Measurements from ENCODE around the genes NCCRP1, IFNL1, LRFN1, SAMD4B, PAF1, EID2B and LGALS14.

DNA sequence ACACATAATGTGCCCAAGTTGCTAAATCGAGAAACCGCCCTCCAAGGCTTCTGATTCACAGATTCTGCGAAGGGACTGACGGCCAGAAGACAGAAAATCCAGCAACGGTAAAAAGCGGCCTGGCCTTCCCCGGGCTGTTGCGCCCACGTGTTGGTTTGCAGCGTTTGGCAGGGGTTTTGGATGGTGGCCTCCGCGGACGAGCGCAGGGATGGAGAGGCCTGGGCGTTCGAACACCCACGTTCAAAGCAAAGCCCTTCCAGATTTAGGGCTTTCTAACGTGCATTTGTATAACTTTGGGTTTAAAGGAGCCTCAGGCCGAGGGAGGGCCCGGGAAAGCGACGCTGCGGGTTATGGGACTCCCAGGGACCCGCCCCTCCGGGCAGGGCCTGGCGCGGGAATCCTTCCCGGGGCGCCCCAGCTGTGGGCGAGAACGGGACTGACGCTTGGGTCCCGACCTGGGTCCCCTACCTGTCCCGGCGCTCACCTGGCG is 395 bp downstream of the FBXO17 start:
- PRO-cap = no peak
- RAMPAGE, long total RNA, 4 experiments = no peak in any of the 4 experiments

DNA sequence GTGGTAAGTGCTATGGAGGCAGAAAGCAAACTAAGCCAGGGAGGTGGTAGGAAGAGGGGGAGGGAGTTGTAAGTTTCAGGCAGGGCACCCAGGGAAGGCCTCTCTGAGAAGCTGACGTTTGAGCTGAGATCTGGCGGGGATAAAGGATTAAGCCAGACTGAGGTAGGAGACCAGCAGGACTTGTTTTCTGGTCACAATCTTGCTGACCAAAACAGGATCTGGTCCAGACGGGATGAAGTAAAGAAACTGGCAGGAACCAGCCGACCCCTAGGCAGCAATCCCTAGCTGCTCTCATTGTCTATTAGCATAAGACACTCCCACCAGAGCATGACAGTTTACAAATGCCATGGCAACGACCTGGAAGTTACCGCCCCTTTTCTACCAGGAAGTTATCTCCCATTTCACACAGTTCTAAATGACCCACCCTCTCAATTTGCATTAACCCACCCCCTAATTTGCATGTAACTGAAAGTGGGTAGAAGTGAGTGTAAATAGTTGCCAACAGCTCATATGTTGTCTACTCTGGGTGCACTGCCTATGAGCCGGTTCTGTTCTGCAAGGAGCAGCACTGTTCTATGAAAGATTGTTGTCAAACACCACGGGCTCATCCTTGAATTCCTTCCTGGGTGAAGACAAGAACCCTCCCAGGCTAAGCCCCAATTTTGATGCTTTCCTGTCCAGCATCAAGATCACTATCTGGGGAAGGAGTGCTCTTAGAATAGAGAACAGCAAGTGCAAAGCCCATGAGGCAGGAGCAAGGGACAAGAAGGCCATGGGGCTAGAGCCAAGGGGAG is 13.8 kb upstream of the FBXO27 start:
- PRO-cap = no peak
- RAMPAGE, long total RNA, 4 experiments = no peak in any of the 4 experiments

- PRO-cap = no peak
- RAMPAGE, long total RNA, 4 experiments = no peak in any of the 4 experiments
Measured at GRCh38 chr19:39154185-39155324, 29.0 kb downstream of the PAK4 start.

- PRO-cap = no peak
- RAMPAGE, long total RNA, 4 experiments = no peak in any of the 4 experiments
Measured at GRCh38 chr19:39156268-39157124, 30.9 kb downstream of the PAK4 start.

DNA sequence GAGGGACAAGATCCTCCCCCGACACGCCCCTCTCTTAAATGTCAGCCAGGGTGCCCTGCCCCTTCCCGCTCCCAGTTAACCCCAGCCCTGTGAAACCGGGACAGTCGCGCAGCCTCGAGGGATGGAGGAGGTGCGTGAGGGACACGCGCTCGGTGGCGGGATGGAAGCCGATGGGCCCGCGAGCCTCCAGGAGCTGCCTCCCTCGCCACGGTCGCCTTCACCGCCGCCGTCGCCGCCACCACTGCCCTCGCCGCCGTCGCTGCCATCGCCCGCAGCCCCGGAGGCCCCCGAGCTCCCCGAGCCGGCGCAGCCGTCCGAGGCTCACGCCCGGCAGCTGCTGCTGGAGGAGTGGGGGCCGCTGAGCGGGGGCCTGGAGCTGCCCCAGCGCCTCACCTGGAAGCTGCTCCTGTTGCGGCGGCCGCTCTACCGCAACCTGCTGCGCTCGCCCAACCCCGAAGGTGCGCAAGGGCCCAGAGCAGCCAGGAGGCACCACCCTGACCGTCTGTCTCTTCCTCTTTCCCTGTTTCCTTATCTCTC is at the start of gene NCCRP1:
TSS of gene NCCRP1 (plus strand) at position 103 of the 537 bp plus-strand sequence.
- PRO-cap = no peak
- RAMPAGE, long total RNA, 4 experiments = no peak in any of the 4 experiments

GRCh38 chr19:39296333-39296628 is at the start of gene IFNL1:
IFNL1 (plus strand) TSS chr19:39296407.
- PRO-cap = no peak
- RAMPAGE, long total RNA, 4 experiments = no peak in any of the 4 experiments

DNA sequence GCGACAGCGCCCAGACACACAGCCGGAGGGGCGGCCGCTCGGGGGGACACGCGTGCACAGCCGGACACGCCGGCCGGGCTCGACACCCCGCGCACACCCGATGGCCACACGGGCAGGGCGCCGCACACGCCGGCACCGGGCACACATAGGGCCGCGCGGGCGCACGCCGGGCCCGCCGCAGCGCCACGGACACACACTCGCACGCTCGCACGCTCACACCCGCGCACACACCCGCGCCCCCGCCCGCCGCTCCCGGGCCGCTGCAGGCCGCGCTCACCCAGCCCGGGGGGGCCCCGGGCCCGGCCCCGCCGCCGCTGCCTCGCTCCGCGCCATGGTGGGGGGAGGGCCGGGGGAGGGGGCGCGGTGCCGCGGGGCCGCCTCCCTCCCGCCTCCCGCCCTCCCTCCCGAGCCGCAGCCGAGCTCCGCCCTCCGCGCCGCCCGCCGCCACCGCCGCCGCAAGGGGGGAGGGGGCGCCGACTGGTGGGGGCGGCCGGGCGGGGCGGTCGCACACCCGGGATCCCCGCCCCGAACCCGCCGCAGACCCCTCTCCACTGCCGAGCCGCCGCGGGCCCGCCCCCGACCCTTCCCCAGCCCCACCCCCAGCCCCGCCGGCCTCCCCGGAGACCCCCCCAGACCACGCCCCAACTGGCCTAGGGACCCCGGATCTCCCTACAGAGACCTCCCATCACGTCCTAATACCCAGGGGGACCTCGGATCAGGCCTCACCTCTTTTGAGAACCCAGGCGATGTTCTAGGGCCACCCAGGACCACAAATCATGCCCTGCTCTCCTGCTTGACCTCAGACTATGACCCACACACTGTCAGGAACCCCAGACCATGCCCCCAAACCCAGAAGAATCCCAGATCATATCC is at the start of gene LRFN1:
TSS of gene LRFN1 (minus strand) at position 348 of the 873 bp plus-strand sequence.
- PRO-cap = no peak
- RAMPAGE, long total RNA, 4 experiments = start-site peak on the minus strand in 1 of 4 experiments, centred at position 331 of the sequence, 9 reads per replicate

DNA sequence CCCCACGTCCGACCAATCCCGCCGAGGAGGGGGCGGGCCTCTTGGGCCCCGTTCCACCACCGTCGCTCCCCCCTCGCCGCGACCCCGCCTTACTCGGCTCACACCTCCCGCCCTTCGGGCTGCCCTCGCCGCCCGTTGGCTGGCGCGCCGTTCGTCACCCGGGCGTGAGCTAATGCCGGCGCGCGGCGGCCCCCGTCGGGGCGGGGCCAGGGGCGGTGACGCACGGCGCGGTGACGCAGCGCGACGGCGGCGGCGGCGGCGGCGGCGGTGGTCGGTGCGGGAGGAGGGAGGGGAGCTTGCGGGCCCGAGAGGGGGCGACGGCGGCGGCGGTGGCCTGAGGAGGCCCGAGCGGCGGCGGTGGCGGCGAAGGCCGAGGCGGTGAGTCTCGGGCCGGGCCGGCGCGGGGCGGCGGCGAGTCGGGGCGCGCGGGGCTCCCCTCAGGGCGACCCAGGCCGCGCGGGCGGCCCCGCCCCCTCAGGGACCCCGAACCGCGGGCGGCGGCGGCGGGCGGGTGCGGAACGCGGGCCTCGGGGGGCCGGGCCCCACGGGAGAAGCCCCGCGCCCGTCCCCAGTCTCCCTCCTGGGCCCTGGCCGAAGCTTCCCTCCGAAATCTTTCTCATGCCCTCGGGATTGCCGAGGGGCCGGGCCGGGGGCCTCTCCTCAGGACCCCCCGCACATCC is at the start of gene SAMD4B:
TSS of gene SAMD4B (plus strand) at position 223 of the 680 bp plus-strand sequence.
- PRO-cap = unidirectional peak, plus-strand start at position 223 of the sequence
- RAMPAGE, long total RNA, 4 experiments = start-site peak on the plus strand in 1 of 4 experiments, centred at position 286 of the sequence, 22 reads per replicate

DNA sequence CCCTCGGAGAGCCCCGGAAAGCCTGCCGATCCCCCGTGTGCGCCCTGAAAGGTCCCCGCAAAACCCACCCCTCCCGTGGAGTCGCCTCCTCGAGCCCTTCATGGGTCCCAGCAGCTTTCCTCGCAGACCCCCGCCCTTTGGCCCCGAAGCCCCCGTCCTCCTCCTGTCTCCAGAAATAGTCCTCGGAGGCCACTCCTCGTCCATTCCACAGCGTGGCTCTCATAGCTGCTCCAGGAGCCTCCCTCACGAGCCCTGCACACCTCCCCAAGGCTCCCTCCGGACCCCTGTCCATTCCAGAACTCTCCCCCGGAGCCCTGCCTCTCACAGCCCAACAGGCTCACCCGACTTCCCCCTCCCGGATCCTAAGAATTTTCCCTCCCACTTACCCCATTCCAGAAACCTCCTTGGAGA is 663 bp downstream of the SAMD4B start:
- PRO-cap = no peak
- RAMPAGE, long total RNA, 4 experiments = no peak in any of the 4 experiments

- PRO-cap = bidirectional peak, plus-strand start at chr19:39391378, minus-strand start at chr19:39391106
- RAMPAGE, long total RNA, 4 experiments = start-site peak on the minus strand in 3 of 4 experiments, at chr19:39390870-39391127 at its widest, 34 to 852 reads per replicate
Measured at GRCh38 chr19:39390419-39391279, at the start of gene PAF1. PAF1 (minus strand) TSS chr19:39391106.

GRCh38 chr19:39398221-39399436 is 7.5 kb downstream of the MED29 start:
- PRO-cap = unidirectional peak, plus-strand start at chr19:39398768
- RAMPAGE, long total RNA, 4 experiments = start-site peak on the minus strand in 1 of 4 experiments, at chr19:39398398-39398427 at its widest, 19 reads per replicate

GRCh38 chr19:39402025-39403348 is 4.2 kb upstream of the ZFP36 start:
- PRO-cap = bidirectional peak, plus-strand start at chr19:39403026, minus-strand start at chr19:39402741
- RAMPAGE, long total RNA, 4 experiments = start-site peak on the plus strand in 1 of 4 experiments, at chr19:39402914-39402918 at its widest, 5 reads per replicate

DNA sequence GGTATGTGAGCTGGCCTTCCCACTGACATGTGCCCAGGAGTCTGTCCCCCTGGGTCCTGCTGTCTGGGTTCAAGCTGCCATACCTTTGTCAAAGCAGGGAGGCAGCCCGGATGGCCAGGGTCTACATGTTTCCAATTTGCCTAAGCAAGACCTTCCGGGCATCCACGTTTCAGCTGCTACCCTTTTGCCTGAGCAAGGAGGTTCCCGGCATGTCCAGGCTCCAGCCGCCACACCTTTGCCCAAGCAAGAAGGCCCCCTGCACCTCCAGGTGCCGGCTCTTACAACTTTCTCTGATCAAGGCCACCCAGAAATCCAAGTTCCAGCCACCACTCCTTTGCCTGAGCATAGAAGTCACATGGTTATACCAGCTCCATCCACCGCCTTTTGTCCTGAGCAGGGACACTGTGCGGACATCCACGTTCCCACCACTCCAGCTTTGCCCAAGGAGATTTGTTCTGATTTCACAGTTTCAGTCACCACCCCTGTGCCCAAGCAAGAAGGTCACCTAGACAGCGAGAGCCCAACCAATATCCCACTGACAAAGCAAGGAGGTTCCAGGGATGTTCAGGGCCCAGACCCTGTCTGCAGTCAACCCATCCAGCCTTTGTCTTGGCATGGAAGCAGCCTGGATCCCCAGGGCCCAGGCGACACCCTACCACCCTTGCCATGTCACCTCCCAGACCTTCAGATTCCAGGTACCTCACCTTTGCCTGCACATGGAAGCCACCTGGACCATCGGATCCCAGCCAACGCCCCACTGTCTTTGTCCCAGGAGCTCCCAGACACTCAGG is 11.5 kb downstream of the PLEKHG2 start:
- PRO-cap = no peak
- RAMPAGE, long total RNA, 4 experiments = no peak in any of the 4 experiments

DNA sequence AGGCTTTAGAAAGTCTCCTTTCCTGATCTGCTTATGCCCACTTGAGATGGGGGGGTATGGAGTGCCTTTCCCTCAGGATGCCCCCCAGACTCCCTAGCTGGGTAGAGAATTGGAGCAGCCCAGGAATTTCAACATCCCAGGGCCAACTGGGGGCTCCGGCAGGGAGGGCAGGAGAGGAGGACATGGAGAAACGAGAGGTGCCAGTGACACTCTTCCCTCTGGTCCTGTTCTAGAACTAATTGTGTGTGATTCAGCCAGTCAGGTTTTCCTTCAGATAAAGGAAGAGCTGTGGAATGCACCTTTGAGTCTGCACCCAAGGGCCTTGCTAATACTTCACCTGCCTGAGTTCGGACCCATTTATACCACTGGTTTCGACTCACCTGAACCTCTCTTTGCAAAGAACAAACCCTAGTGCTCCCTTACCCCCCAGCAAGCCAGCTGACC is 13.1 kb upstream of the TIMM50 start:
- PRO-cap = no peak
- RAMPAGE, long total RNA, 4 experiments = no peak in any of the 4 experiments

- PRO-cap = no peak
- RAMPAGE, long total RNA, 4 experiments = no peak in any of the 4 experiments
Measured at GRCh38 chr19:39469005-39469634, 11.5 kb upstream of the TIMM50 start.

DNA sequence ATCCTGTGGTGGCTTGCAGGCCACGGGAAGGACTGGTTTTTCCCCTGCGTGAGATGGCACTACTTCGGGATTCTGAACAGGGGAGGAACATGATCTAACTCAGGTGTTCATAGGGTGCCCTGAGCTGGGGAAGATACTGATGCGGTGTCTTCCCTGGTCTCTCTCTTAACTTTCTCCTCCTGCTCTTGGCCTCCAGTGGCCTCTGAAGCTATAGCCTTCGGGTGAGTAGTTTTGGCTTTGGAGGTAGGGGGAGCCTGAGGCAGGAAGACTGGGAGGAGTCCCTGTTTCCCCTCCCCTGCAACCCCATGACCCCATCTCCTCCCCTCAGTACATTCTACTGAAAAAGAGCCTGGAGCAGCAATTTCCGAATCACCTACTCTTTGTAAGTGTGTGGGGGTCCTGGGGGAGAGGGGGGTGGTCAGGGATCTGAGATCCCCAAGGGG is 3.5 kb downstream of the SELENOV start:
- PRO-cap = no peak
- RAMPAGE, long total RNA, 4 experiments = no peak in any of the 4 experiments

GRCh38 chr19:39532092-39533350 is at the start of gene EID2B:
EID2B (minus strand) TSS chr19:39532852.
- PRO-cap = unidirectional peak, minus-strand start at chr19:39532817
- RAMPAGE, long total RNA, 4 experiments = start-site peak on the minus strand in 2 of 4 experiments, at chr19:39532814-39532831 at its widest, 13 to 16 reads per replicate

DNA sequence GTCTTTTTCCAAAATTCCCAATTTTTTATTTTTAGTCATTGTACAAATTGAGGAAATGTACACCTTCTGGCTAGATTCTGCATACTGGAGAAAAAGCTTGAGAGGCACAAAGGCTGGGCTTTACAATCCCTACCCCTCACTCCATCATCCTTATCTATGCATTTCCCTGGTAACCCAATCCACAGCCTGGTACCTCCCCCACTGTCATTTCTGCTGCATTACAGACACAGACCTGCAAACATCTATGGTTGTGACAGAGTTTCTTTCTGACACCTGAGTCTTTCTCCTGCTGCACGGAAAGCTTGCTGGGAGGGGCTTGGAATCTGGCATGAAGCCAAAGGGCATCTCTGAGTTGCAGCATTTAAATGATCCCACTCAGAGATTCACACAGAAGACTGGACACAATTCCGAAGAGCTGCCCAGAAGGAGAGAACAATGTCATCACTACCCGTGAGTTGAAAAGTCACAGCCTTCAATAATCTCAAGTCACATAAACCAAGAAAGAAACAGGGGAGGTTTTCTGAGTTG is at the start of gene LGALS14:
TSS of gene LGALS14 (plus strand) at position 388 of the 528 bp plus-strand sequence.
- PRO-cap = no peak
- RAMPAGE, long total RNA, 4 experiments = no peak in any of the 4 experiments

DNA sequence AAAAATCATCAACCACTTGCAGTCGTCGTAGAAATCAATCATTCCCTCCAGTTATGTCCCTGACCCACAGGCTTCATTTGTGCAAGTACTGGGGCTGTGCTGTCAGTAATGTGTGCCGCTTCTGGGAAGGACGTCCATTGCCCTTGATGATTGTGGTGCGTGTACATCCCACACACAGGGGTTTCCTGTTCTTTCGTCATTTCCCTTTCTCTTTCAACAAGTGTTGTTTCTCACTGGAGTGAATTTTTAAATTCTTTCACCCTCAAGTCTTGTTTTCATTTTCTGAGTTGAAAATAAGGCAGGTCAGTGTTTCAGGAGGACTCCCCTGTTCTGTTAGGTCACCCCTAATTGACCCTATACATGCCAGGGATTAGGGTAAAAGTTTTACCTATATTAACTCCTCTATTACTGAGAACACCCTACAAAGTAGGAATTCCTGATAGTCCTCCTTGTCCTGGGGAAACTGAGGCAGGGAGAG is 1.6 kb downstream of the LGALS14 start:
- PRO-cap = no peak
- RAMPAGE, long total RNA, 4 experiments = no peak in any of the 4 experiments

DNA sequence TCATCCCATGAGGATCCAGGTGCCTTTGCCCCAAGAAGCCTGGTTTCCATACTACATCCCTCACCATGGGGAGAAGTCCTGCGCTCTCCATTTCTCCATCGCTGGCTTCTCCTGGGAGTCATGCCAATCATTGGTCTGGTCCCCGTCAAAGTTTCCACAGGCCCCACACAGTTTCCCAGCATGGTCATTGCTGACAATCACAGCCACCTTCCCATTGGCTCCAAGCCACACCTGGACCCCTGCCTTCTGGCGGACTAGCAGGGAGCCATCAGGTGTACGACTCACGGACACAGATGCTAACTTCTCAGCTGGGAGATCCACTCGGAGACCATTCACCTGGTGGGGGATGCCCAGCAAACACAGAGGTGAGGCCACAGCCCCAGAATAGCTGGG is 17.4 kb upstream of the FBL start:
- PRO-cap = no peak
- RAMPAGE, long total RNA, 4 experiments = no peak in any of the 4 experiments

Measured in sigmoid colon (tissue), 4 donors.